Left colon (tissue), 1 donor: ENCODE measurements around a stretch of chr6.

- PRO-cap, result no peak
Observed at GRCh38 chr6:136583213-136584293, 33.3 kb upstream of the MAP7 start.

- PRO-cap, result no peak
Observed at GRCh38 chr6:136601552-136602407, 51.6 kb upstream of the MAP7 start.

- PRO-cap, result no peak
Observed at GRCh38 chr6:136662340-136662959, 112.2 kb upstream of the MAP7 start.

DNA sequence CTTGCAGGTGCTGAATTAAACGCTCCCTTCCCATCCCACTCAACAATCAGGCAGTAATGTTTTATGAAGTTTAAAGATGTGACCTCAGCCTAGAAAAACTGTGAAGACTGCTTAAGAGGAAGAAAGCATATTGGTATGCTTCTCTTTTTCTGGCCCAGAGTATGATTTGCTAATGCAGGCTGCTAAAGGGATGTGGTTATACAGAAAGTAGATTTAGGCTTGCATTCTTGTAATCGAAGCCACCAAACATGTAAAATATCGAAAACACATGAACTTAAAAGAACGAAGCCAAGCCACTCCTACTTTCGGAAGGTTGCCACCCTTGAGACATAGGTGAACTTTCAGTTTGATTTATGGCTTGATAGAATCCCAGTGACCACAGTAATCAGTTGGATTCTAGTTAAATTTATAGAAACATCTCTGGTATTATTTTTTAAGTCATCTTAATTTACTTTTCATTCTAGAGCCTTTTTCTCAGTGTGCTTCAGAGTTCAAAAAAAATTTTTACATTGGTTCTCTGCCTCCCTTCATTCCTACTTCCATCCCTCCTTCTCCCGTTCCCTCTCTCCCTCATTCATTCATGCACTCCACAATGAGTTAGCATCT is 40.6 kb downstream of the MAP3K5 start:
- PRO-cap, result no peak

- PRO-cap, result no peak
Observed at GRCh38 chr6:136755180-136755422, 37.2 kb downstream of the MAP3K5 start.

GRCh38 chr6:136791219-136792302 is 716 bp downstream of the MAP3K5 start:
- PRO-cap, result unidirectional peak, plus-strand start at chr6:136791296; bidirectional peak, plus-strand start at chr6:136791553, minus-strand start at chr6:136791389; bidirectional peak, plus-strand start at chr6:136792074, minus-strand start at chr6:136791817

GRCh38 chr6:136956933-136957730 is 35.0 kb downstream of the SLC35D3 start:
- PRO-cap, result no peak

GRCh38 chr6:136969368-136970200 is 47.5 kb downstream of the SLC35D3 start:
- PRO-cap, result no peak

DNA sequence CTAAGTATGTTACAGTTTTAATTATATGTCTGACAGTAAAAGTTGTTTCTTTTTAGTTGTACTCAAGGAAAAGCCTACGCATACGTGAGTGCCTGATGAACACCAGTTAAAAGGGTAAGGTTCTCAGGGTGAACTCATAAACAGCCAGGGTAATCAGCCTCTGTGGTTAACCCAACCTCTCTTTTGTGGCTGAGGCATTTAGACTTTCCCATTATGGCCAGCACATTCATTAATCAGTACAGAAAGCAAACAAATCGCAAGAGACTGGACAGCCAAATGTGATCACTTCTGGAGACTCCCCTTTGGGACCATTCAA is 19.0 kb downstream of the IL20RA start:
- PRO-cap, result unidirectional peak, plus-strand start at position 252 of the sequence

GRCh38 chr6:137217748-137218274 is 1.4 kb downstream of the IFNGR1 start:
- PRO-cap, result bidirectional peak, plus-strand start at chr6:137218214, minus-strand start at chr6:137218035

- PRO-cap, result unidirectional peak, plus-strand start at chr6:137225138
Observed at GRCh38 chr6:137224995-137225413, 5.8 kb upstream of the IFNGR1 start.

GRCh38 chr6:137724750-137725192 is 142.3 kb upstream of the TNFAIP3 start:
- PRO-cap, result no peak

- PRO-cap, result bidirectional peak, plus-strand start at chr6:137812136, minus-strand start at chr6:137811976
Observed at GRCh38 chr6:137811892-137812278, 55.2 kb upstream of the TNFAIP3 start.

DNA sequence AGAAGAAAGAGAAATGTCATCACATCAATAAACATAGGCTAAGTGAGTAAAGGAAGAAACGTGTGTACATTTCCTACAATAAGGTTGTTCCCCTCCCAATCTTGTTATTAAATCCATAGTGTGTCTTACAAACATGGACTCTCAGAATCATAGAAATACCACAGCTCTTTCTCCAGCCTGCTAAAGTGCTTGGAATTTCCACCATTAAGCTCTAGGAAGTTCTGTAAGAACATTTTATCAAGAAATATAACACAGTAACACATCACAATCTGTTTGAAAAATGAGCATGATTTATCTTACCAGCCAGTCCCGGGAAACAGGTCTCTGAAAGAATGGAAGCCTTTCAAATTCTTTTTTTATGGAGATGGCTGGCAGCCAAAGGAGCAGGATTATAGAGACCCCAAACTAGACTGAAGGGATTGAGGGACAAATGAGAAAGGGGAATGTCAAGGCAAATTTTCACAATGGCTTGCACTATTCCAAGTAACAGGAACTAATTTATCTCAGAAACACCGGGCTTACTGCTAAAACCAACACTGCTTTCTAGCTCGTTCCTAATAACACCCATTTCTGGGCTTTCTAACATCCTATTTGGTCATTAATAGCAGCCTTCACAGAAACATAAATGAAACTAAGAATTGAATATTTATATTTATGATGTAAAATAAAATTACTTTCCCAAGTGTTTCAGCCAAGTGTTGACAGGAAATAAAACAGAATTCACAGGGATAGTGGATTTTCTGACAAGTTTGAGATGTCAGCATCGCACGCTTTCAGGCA is 4.4 kb upstream of the TNFAIP3 start:
- PRO-cap, result no peak

- PRO-cap, result no peak
Observed at GRCh38 chr6:137863296-137863703, 3.8 kb upstream of the TNFAIP3 start.

- PRO-cap, result no peak
Observed at GRCh38 chr6:137868706-137869649, 1.9 kb downstream of the TNFAIP3 start.

DNA sequence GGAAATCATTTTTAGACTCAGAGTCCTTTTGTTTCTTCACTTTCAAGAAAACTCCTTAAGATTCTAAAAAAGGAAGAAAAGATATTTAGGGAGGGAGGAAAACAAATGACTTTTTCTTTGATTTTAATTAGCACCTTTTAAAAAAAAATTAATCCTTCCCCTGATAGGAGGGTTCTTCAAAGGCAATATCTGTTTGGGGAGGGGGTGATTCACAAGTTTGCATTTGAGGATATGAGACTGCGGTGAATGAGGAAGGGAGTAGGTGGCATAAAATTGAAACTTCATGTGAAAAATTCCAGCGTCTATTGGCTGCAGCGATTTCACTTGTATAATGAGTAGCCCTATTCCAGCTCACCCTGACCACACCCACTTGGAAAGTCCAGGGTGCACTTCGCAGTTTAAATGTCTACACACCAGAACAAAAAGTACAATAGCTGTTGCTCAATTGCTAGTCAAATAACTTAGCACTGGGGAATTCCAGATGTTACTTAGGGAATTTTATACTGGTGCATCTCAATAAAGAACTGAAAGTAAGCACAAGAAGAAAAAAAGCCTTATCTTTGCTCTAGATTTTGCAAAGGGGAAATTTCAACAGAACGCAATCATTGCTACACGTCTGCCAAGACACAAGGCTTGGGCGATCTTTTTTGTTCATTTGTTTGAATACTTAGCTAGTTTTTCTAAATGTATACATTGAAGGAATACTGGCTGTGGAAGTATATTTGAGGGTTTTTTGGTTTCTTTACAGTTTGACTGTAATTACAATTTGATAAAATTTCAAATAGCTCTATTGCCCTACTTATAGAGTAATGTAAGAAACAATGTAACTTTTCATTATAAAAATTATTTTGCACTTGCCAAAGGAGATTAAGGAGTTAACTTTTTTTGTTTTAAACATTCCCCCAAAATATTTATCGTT is 6.3 kb downstream of the TNFAIP3 start:
- PRO-cap, result unidirectional peak, minus-strand start at position 248 of the sequence; bidirectional peak, plus-strand start at position 577 of the sequence, minus-strand start at position 319 of the sequence

DNA sequence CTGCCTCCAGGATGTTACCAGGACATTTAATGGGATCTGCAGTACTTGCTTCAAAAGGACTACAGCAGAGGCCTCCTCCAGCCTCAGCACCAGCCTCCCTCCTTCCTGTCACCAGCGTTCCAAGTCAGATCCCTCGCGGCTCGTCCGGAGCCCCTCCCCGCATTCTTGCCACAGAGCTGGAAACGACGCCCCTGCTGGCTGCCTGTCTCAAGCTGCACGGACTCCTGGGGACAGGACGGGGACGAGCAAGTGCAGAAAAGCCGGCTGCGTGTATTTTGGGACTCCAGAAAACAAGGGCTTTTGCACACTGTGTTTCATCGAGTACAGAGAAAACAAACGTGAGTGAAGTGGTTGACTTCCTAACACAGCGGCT is 11.9 kb downstream of the TNFAIP3 start:
- PRO-cap, result no peak

- PRO-cap, result no peak
Observed at GRCh38 chr6:137879387-137880358, 12.6 kb downstream of the TNFAIP3 start.

- PRO-cap, result no peak
Observed at GRCh38 chr6:138421527-138422152, 17.6 kb downstream of the HEBP2 start.